Ishikawa (cell line): ENCODE data around the gene SH3BGRL2.

GRCh38 chr6:77834437-77834869 is 181.6 kb downstream of the MEI4 start:
- RRBS: no CpG with 5 or more reads among the region's 7 CpGs

GRCh38 chr6:79041254-79041919 is 36.7 kb downstream of the PHIP start:
- RRBS: no CpG with 5 or more reads among the region's 2 CpGs

DNA sequence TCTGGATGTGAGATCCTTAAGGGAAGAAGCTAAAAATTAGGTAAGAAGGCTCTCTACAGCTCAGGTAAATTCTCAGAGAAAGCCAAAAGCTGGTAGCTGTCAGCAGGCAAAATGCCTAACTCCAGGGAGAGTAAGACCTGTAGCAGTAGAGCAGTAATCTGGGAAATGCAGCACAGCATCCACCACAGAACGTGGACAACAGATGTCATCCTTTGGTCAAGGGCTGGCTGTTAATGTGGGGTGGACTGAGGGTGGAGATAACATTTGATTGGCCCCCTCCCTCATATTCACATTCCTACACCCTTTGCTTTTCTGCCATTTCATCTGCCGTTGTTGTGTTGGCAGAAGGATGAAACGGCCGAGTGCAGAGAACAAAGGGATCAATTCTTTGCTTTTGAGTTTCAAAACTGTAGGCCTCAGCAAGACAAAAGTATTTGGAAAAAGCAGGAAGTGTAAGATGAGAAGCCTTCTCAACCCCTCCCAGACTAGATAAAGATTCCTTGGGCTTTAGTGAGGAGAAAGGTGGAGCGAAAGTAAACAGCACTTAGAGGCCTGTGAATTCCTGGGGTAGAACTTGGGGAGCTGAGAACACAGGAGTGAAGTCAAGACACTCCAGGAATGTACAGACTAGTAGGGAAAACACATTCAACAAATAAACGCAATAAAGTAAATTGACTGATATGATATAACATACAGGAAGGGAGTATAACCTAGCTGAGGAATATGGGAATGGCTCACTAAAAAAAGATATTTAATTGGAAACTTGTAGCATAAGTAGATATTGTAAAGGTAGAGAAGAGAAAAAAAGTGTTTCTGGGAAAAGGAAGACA is 74.3 kb upstream of the PHIP start:
- RRBS: no CpG with 5 or more reads among the region's 6 CpGs

DNA sequence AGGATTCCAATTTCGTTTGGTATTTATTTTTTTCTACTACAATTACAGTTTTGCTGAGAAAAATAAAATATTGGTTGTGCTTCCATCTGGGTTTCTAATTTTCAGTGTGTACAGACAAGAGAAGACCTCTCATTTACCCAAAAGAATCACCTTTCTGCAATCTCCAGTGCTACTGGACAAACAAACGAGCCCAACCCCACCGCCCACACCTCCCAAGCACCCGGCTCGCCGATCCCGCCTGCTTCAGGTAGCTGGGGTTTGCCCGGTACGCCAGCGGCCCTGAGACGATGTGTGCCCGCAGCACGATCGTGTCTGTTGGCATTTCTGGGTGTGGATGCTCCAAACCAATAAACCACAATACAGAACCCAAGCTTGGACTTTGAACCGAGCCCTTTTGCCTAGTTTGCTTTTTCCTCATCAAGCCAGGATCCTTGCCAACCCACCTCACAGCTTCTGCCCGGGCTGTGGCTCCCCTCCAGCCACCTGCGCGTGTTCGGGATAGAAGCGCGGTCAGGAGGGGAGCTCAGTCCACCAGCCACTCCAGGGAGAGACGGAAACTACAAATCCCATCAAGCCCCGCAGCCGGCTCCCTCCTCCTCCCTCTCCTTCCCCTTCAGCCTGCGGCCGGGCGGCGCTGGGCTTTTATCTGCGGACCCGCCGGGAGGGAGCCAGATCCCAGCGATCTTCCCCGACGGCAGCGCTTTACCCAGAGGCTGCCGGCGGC is at the start of gene SH3BGRL2:
Gene SH3BGRL2 (plus strand): TSS at position 671 of the 724 bp plus-strand sequence.
- RRBS: 2% methylated on average over 18 of the region's 37 CpGs

DNA sequence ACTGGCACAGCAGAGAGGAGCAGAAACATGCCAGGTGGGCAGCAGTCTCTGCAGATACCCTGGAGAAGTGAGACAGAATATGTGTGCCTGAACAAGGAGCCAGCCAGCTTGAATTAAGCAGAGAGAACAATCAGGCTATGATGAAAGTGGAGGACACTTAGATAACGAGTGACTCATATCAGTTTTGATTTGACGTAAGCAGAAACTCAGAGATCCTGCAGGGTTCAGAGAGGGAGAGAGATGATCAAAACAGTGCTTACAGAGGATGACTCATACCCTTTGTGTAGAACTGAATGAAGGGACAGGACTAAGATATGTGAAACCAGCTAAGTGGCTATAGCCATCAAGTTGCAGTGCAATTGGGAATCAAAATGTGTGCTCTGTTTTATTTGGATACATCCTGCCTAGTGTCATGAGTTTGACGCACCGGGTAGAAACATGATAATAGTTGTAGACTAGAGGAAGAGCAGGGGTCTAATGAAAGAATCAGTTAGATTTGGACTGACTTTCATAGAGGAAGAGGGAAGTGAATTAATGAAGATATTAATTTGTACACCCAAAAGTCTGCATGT is 300.6 kb downstream of the TENT5A start:
- RRBS: no CpG with 5 or more reads among the region's 4 CpGs

GRCh38 chr6:81613457-81614149 is 138.9 kb downstream of the TENT5A start:
- RRBS: no CpG with 5 or more reads among the region's 2 CpGs

- RRBS: no CpG with 5 or more reads among the region's 3 CpGs
Measured at GRCh38 chr6:81766344-81766995, 14.0 kb upstream of the TENT5A start.

DNA sequence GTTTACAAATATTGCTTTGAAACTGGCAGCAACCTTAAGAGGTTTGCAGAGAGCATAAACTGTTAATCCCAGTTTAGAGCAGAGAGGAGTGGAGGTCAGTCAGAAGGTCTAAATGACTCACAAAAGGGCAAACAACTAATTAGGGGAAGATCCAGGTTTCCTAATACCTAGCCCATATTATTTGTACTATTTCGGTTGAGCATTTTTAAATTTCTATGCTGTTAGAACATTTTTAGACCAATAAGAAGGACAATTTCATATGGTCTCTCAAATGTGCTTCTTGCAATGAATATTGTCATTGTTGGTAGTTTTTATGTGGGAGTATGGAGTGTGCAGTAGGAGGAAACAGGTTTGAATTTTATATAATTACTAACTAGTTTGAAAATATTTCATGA is 35.4 kb upstream of the TENT5A start:
- RRBS: no CpG with 5 or more reads among the region's 1 CpG

GRCh38 chr6:81820801-81821253 is 68.3 kb upstream of the TENT5A start:
- RRBS: no CpG with 5 or more reads among the region's 3 CpGs

DNA sequence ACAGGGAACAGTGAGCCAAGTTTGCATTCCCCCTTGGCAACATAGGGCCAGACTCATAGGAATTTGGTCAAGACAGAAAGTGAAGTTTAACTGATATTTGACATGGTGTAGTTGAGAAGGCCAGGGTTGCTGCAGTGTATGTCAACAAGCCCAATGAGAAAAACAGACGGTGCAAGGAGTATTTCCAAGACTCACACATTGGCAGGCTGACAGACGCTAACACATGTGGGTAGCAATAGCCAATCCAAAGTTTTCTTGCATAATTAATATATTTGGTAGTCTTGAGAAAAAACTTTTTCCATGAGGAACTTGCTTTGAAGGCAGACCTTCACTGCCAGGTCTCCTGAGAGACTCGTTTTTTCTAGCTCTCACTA is 213.8 kb downstream of the IBTK start:
- RRBS: no CpG with 5 or more reads among the region's 3 CpGs

DNA sequence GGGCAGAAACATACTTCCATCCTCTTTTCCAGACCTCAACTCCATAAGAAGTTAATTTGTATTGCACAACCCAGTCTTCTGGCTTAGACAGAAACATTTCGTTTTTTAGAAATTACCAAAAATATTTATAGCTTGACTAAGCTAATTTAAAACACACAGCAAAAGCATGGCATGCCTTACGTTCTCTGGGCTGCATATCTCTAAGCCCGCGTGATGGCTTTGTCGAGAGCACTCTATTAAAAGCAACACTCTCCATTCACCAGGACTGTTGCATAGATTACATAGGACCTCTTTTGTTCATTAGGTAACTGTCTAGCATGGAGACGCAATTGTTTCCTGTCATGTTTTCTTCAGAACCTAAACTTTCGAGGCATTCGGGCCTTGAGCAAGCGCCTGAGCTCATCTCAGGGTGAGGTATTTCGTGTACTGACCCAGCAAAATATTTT is 104.5 kb downstream of the IBTK start:
- RRBS: no CpG with 5 or more reads among the region's 10 CpGs

DNA sequence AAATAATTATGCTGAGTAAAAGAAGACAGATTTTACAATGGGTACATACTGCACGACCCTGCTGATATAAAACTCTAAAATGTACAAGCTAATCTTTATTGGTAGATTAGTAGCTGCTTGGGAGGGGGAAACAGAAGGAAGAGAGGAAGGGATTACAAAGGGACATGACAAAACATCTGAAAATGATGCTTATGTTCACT is 66.2 kb downstream of the IBTK start:
- RRBS: no CpG with 5 or more reads among the region's 1 CpG

GRCh38 chr6:82223781-82224474 is 23.6 kb downstream of the IBTK start:
- RRBS: no CpG with 5 or more reads among the region's 5 CpGs

- RRBS: no CpG with 5 or more reads among the region's 7 CpGs
Measured at GRCh38 chr6:83301144-83301664, 108.0 kb downstream of the RWDD2A start.

GRCh38 chr6:84626302-84626621 is 138.1 kb downstream of the TBX18 start:
- RRBS: no CpG with 5 or more reads among the region's 17 CpGs

GRCh38 chr6:84751989-84752538 is 12.3 kb downstream of the TBX18 start:
- RRBS: no CpG with 5 or more reads among the region's 3 CpGs

GRCh38 chr6:85403175-85404113 is 46.4 kb upstream of the NT5E start:
- RRBS: no CpG with 5 or more reads among the region's 6 CpGs

- RRBS: no CpG with 5 or more reads among the region's 4 CpGs
Measured at GRCh38 chr6:85464659-85465323, 14.9 kb downstream of the NT5E start.

DNA sequence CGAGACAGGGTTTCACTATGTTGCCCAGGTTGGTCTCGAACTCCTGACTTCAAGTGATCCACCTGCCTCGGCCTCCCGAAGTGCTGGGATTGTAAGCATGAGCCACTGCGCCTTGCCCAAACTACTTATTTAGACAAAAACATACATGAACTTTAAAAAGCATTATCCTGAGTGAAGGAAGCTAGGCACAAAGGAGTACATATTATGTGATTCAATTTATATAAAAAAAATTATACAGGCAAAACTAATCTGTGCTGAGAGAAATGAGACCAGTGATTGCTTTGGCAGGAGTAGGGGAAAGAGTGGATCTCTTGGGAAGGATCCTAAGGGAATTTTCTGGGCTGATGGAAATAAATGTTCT is 47.8 kb downstream of the SNX14 start:
- RRBS: no CpG with 5 or more reads among the region's 5 CpGs

DNA sequence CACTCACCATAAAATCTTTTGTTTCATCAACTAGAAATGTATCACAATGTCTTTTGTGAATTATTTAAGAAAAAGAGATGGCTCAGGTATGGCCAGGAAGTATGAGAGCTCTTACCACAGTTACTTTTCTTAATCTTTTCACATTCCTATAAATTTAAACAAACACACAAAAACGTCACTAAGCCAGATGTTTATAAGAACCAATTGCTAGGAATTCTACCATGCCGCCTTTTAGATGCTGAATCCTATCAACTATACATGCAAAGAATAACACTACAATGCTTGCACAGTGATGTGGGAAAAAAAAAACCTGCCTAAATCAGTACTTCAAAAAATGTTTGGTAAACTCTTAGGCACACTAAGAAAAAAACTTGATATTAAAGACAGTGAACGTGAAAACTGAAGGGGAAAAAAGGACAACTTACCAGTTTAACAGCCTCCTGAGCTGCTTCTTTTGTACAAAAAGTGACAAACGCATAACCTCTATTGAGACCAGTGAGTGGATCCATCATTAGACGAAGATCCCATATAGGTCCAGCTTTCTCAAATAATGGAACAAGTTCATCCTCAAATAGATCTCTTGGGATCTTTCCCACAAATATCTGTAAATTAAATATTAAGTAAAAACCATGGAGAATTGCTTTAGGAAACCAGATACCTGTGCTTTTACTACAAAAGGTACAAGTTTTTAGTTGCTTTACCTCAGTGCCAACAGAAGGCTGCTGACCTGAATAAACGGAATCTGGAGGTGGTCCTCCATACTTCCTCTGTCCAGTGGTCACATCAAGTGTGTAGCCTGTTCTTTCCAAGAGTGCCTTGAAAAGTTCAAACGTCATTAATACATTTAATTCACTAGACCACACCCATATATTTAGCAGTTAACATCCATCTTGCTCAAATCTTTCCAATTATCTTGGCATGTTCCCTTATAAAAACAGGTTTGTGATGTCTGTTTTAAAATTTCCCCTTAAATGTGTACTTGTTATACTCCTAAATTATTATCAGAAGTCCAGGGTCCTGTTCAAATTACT is 5.8 kb downstream of the SYNCRIP start:
- RRBS: no CpG with 5 or more reads among the region's 7 CpGs